GM23338 (cell line): ENCODE measurements around a stretch of chr5.

- PRO-cap, result no peak
- RAMPAGE, long total RNA, result no peak
Observed at GRCh38 chr5:141582069-141582715, 36.6 kb downstream of the DIAPH1 start.

GRCh38 chr5:141639443-141640101 lies 2.8 kb downstream of the RELL2 start:
- PRO-cap, result no peak
- RAMPAGE, long total RNA, result no peak

DNA sequence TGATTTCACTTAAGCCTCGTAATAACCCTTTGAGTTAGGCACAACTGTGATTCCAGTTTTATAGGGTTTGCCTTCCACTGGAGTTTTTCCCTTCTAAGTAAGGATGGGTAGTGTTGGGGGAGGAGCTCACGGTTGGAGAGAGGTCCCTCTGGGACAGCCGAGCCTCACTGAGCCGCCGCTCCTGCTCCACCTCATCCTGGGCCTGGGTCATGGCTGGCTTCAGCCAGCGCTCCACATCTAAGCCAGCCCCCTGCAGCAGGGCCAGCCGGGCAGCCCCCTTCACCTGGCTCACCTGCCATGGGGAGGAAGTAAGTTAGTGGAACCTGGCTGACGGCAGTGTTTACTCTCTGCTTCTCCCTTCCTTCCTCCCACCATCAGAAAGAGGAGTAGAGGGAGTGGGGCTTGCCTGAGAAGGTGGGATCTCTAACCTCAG lies 5.6 kb downstream of the FCHSD1 start:
- PRO-cap, result no peak
- RAMPAGE, long total RNA, result no peak

- PRO-cap, result bidirectional peak, plus-strand start at chr5:141850207, minus-strand start at chr5:141850273
- RAMPAGE, long total RNA, result no peak
Observed at GRCh38 chr5:141850179-141850949, 27.8 kb downstream of the PCDH1 start.

DNA sequence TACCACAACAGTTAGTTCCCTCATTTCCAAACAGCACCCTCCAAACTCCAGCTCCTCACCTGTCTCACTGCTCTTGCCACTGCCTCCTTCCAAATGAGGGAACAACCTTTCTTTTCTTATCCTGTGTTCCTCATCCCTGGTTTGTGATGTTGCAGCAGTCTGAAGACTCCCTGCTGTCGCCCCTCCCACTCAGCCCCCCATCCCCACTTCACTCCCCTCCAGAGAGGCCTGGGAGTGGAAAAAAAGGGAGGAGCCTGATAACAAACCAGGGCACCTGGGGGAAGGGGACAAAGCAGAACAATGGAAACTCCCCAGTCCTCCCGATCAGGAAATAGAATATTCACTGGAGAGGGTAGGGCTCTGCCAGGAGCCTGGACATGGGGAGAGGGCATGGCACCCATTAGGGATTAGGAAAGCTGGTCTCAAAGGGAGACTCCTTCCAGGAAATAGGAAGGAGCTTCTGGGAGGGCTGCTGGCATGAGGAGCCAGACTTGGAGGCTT lies 20.2 kb downstream of the PCDH1 start:
- PRO-cap, result bidirectional peak, plus-strand start at position 343 of the sequence, minus-strand start at position 94 of the sequence
- RAMPAGE, long total RNA, result no peak

- PRO-cap, result no peak
- RAMPAGE, long total RNA, result no peak
Observed at GRCh38 chr5:141864817-141865793, 13.1 kb downstream of the PCDH1 start.

DNA sequence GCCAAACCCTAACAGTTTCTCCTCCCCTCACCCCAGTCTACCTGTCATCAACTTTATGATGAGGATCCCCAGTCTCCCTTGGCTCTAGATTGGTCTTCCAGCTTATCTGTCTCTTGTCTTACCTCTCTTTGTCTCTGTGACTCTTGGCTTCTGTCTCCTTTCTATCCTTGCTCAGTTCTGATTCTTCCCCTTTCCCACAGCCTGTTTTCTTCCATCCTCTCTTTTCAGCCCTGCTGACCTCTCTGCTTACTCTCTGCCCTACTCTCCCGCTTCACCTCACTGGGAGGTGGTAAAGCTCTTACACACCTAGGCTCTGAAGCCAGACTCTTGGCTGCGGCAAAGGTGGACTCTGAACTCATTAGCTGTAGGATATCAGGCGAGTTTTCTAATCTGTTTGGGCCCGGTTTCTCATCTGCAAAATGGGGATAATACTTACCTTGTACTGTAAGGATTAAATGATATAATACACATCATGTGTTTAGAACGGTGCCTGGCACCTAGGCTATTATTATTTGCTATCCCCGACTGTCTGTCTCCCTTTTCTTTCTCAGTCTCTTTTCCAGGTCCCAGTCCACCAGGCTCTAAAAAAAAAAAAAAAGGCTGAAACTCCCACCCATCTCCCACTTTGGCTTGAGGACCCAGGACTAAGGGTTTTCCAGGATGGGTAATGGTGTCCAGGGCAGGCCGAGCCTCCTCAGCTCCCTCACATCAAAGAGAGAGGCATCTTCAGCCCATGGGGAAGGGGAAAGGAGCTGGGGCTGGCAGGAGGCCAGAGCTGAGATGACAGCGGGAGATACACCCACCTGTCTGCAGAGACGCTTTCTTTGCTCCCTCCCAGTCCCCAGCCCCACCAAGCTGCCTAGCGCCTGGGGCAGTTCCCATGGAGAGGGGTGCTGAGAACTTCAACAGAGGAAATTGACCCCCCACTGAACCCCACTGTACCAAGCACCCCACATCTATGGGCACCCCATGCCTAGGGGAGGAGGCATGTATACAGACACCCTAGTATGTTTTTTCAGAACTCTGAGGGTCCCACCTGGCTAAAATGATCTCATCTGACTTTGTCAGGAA lies 10.8 kb downstream of the PCDH1 start:
- PRO-cap, result no peak
- RAMPAGE, long total RNA, result no peak

DNA sequence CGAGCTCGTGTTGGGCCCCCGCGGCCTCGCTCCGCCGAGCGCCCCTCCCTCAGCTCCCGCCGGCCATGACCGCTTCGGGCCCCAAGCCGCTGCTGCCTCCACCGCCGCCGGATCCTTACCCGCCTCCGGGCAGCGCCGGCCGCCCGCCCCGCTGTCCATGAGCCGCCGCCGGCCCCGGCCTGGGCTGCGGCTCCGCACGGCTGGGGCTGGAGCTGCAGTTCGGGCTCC lies 192 bp downstream of the PCDH1 start:
- PRO-cap, result no peak
- RAMPAGE, long total RNA, result no peak

DNA sequence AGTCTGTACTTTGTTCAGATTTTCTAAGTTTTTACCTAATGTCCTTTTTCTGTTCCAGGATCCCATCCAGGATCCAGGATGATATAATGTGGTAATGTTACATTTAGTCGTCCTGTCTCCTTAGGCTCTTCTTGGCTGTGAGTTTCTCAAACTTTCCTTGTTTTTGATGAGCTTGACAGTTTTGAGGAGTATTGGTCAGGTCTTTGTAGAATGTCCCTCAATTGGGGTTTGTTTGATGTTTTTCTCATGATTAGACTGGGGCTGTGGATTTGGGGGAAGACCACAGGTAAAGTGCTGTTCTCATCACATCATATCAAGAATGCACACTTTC lies 9.6 kb downstream of the NDFIP1 start:
- PRO-cap, result no peak
- RAMPAGE, long total RNA, result no peak

GRCh38 chr5:142131732-142132151 lies 23.2 kb downstream of the NDFIP1 start:
- PRO-cap, result no peak
- RAMPAGE, long total RNA, result no peak

DNA sequence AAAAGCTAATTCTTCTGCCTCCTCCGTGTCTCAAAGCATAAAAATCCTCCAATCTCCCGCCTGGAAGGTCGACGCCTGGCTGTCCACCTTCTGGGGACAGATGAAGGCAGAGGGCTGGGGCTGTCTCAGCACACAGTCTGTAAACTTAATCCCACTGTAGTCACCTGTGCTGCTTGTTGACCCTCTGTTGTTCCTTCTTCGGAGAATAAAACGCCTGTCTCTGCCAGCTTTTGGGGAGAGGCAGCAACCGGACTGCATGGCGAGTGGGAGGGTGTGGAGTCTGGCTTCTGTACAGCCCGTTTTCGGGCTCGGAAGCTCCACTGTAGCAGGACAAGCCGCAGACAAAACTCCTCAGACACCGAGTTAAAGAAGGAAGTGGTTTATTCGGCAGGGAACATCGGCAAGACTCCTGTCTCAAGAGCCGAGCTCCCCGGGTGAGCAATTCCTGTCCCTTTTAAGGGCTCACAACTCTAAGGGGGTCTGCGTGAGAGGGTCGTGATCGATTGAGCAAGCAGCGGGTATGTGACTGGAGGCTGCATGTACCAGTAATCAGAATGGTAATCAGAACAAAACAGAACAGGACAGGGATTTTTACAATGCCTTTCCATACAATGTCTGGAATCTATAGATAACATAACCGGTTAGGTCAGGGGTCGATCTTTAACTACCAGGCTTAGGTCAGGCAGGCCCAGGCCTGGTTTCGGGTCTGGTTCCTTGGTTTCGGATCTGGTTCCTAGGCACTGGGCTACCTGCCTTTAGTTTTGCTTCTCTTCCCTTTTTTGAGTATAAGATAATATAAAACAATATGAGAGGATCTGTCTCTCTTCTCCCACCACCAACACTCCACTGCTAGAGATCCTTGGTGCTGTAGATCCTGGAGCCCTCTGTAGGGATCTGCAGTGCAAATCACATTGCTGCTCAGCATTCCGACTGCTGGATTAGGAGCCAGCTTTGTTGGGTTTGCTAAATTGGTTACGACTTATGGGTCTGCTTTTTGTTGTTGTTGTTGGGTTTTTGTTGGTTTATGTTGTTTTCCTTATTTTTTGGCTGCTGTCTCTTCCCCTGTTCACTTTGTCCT lies 88.3 kb downstream of the SPRY4 start:
- PRO-cap, result no peak
- RAMPAGE, long total RNA, result no peak

DNA sequence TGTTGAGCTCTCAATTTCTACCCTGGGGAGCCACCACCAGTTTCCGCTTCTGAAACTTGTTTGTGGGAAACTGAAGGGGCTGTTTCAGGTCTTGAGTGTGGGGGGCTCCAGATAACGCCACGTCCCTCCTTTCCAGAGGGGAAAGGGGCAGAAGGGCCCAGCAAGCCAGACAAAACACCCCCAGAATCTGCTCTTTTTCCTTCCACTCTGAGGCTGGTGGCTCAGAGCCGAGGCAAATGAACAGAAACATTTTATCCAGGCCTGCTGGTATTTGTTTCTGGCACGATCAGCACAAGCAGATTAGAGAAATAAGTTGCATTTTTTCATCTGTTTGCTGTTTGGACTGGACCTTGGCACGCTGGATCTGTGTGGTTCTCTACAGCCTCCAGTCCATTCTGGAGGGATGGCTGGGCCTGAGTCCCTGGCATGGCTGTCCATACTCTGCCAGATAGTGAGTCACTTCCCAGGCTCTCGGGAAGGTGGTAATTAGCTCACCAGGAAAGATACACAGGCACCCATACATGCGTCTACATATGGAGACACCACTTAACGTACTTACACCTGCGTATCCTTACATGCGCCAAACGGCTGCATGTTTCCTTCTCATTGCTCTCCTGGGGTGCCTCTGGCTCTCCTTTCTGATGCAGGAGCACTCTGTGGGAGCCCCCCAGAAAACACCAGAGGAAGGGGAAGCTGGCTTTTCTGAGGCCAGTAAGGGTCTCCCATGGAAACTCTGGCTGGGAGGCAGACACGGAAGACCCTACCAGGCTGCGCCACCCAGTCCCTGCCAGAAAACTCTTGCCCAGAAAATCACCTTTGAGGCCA lies 78.6 kb downstream of the SPRY4 start:
- PRO-cap, result no peak
- RAMPAGE, long total RNA, result no peak

DNA sequence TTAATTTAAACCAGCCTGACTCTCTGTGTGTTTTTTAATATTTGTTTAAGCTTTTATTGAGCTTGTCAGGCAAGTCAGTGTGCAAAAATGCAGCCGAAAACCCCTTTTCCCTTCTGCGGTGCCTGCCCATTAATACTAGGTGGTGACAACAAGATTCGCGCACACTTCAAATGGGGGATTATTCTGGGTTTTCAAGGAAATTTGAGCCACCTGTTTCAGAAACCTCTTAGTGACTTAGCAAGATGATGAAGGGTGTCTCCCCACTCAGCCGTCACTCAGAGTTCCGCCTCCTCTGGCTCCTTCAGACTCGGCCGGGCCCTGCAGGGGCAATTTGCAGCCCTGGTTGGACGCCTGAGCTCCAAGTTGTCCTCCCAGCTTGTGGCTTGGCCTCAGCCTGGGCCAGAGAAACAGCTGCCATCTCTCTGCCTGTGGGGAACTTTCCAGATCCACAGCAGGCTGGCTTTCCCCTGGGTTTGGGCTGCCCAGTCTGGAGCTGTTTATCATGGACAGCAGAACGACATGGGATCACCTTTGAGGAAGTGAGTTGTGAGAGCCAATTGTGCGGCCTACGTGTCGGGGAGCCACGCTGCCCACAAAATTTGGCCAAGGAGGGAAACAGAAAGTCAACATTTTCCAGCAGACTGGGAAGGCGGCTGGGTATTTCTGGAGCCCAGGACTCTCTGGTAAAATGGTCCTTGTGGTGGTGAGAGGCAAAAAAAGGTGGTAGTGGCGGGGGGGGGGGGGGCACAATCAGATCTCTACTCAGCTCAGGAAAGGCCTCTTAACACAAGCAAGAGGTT lies 75.8 kb downstream of the SPRY4 start:
- PRO-cap, result no peak
- RAMPAGE, long total RNA, result no peak

DNA sequence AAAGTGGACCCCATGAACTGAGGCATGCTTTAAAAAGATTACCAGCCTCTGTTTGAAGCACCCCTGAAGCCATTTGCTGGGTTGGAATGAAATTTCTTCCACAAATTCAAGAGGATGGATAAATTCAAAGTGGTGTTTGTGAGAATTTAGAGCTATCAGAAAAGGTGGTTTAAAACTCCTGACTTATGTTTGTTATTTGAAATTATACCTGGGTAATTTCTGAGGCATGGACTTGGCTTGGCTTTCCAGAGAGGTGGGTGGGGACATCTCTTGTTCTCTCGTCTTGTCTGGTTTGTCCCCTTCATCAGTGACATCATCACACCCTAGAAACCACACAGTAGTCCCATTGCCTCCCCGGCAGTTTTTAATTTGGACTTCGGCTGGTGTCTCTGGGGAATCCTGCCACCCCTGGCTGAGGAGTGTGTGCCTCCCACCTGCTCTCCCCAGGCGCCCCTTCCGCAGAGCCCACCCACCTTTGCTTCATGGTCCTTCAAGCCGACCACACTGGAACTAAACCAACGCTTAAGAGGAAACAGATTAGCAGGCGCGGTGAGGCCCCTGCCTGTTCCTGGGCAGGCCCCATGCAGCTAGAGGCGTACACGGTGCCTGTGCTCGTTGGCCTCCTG lies 107.4 kb upstream of the SPRY4 start:
- PRO-cap, result no peak
- RAMPAGE, long total RNA, result no peak

GRCh38 chr5:142433777-142434249 lies 109.0 kb upstream of the SPRY4 start:
- PRO-cap, result no peak
- RAMPAGE, long total RNA, result no peak

DNA sequence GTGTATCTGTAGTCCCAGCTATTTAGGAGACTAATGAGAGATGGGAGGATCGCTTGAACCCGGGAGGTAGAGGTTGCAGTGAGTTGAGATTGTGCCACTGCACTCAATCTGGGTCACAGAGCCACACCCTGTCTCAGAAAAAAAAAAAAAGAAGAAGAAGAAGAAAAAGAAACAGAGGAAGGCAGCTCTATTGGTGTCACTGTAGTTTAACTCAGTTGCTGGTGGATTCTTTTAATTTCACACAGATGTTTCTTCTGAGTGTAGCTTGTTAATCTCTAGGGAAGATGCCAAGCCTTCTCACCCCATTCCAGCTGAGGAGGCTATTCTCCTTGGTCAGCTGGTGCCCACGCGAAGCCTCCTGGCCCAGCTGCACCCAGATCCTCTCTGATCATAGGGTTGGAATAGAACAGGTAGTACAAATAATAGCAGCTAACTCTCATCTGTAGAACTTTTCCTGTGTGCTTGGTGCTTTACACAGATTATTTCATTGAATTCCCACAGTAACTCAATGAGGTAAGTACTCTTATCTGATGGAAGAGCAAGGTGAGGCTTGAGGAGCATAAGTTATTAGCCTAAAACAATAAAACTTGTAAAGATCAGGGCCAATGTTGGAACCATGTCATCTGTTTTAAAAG lies 113.8 kb upstream of the SPRY4 start:
- PRO-cap, result no peak
- RAMPAGE, long total RNA, result no peak

- PRO-cap, result no peak
- RAMPAGE, long total RNA, result no peak
Observed at GRCh38 chr5:143002050-143003227, 232.3 kb downstream of the ARHGAP26 start.

DNA sequence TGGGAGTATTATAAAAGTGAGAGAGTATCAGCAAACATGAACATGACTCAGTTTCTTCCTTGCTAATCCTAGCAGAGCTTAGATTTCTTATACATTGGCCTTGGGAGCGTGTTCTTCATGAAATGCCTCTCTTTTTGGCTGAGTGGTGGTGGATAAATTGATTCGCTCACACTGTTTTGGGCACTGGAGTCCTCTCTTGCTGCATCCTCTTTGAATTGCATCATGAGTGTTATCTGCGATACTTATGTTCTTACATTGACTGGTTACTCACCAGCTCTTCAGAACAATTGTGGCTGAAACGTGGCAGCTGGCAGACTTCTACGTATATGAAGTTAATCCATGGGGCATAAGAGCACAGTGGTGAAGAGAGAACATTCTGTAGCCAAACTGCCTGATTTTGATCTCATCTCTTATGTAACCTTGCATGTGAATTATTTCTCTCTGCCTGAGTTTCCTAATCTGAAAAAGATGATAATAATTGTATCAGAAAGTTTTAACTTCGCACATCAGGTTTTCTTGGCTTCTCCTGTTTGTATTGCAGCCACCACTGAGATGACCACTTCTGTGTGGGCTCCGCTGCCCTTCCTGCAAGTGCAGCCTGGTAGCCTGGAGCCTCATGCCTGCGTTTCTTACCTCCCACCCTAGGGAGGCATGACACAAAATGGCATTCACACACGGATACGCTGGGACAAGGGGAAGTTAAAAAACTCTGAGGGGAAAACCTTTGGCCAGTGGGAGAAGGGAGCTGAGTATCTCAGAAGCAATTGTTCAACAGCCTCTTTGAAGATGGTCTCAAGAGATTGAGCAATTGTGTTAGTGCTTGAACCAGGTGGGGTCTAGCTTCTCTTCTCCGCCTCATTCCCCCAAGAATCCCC lies 295.2 kb downstream of the ARHGAP26 start:
- PRO-cap, result no peak
- RAMPAGE, long total RNA, result no peak

DNA sequence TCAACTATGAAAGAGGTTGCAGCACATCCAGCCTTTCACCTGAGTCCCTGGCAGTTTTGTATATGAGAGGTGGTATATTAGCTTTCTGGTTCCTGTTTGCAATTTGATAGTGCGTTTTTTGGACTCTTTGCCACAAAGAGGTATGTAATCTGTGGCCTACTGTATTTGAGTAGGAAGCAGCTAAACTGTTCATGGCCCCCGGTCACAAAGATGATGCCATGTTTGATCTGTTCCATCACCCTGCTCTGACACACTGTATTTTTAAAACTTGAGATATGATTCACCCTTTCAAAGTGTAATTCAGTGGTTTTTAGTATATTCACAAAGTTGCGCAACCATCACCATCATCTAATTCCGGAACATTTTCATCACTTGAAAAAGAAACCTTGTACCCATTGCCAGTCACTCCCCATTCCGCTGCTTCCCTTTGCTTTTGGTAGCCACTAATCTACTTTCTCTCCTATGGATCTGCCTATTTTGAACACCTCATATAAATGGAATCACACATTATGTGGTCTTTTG lies 141.8 kb downstream of the NR3C1 start:
- PRO-cap, result no peak
- RAMPAGE, long total RNA, result no peak

DNA sequence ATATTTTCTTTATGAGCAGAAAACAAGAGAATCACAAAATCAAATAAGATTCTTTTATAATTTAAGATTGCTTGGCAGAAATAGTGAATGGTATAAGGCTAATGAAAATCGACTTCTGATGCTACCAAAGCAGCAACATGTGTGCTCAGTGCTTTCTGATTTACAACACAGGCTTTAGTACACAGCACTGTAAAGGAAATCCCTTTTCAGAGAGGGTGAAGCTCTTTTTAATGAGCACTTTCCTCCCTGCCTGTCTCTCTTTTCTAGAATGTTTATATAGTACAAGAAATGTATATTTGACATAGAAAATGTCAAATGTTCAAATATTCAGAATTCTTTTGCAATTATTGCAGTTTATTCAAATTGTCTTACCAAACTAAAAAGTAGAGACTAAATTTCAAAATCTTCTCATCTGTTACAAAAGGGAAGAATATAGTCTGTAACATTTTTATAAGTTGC lies 56.6 kb downstream of the NR3C1 start:
- PRO-cap, result no peak
- RAMPAGE, long total RNA, result no peak